Measurements from ENCODE around the gene MSANTD3.

DNA sequence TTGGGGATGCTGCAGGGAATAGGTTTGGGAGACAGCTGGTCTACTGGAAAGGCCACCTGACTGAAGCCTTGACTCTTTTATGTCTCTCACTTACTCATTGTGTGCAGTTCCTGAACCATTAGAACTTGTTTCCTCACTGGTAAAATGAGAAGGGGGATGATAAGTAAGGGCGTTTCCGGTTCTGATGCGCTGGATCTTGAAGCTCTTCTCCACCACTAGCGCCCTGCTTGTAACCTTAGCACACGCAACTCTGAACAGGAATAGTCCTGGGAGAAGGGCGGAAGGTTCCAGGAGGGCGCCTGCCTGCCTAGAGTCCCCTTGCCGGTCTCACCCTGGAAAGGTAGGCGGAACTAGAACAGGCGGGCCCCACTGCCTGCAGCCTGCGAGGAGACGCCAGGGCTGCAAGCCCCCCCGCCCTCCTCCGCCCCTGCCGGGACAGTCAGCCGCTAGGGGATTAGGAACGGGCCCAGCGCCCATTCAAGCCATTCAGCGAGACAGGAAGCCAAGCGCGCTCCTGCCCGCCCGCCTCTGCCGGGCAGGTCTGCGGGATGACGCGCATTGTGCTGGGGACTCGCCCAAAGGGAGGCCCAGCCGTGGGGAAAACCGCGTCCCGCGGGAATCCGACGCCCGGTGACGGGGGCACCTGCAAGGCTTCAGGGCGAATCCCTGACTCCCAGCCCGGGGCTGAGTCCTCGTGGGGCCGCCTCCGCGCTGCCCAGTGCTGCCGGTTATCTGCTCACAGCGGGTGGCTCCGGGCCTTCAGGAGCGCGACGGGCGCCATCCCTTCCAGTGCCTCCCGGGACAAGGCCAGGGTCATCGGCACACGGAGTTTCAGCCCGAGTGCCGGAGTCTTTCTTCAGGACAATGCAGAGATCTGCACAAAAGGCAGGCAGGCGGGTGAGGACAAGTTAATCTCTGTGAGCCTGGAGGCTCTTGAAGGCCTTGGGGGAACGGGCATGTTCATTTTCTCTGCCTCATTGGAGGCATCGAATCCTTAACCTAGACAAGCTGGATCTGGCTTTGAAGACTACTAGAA is 44.1 kb upstream of the XPA start:
- RRBS, result 67% methylated on average over 40 of the region's 58 CpGs

- RRBS, result no CpG with 5 or more reads among the region's 11 CpGs
These were observed 63.9 kb upstream of the XPA start for GRCh38 chr9:97760824-97761700.

- RRBS, result 87% methylated on average over 24 of the region's 62 CpGs
These were observed 937 bp upstream of the FOXE1 start for GRCh38 chr9:97851732-97852846.

GRCh38 chr9:97981907-97982163 is 1.3 kb upstream of the ANP32B start:
- RRBS, result no CpG with 5 or more reads among the region's 2 CpGs

DNA sequence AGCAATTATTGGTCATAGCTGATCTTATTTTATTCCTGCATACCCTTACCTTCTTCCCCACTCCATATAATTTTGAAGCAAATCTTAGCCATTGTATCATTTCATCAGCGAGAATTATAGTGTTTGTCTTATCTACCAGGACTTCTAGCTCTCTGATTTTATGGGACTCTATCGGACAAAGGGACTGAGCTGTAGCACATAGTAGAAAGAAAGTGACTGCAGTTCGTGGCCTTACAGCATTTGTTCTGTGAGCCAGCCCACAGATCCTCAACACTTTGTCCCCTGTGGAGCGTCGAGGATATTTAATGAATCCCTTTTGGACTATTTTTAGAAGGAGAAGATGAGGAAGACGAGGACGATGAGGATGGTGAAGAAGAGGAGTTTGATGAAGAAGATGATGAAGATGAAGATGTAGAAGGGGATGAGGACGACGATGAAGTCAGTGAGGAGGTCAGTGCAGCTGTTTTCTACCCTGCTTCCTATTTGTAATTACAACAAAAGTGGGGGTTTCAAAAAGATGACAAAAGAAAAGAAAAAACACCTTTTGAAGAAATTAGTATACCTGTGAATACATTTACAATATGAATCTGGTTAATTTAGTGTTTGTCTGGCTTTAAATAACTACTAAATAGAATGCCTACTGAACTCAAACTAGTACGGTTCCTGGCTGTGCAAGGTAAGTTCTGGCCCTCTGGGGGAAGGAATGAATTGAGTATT is 28.0 kb downstream of the ANP32B start:
- RRBS, result no CpG with 5 or more reads among the region's 10 CpGs

- RRBS, result no CpG with 5 or more reads among the region's 2 CpGs
These were observed 29.2 kb downstream of the ANP32B start for GRCh38 chr9:98012371-98012717.

DNA sequence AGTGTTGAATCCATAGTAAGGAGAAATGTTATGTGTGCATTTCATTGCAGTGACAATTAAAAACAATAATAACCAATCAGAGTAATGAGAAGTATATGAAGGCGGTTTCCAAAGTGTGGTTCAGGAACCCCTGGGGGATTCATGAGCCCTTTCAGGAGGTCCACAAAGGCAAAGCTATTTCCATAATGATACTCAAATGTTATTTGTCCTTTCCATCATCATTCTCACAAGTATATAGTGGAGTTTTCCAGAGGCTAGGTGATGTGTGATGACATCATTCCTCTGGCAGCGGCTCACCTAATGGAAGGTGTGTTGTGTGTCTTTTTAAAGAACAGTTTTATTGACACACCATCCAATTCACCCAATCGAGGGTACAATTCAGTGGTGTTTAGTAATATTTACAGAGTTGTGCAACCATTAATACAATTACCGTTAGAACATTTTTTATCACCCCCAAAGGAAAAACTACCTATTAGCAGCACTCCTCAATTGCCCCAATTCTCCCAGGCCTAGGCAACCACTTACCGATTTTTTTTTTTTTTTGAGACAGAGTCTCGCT is 9.7 kb downstream of the NANS start:
- RRBS, result no CpG with 5 or more reads among the region's 6 CpGs

DNA sequence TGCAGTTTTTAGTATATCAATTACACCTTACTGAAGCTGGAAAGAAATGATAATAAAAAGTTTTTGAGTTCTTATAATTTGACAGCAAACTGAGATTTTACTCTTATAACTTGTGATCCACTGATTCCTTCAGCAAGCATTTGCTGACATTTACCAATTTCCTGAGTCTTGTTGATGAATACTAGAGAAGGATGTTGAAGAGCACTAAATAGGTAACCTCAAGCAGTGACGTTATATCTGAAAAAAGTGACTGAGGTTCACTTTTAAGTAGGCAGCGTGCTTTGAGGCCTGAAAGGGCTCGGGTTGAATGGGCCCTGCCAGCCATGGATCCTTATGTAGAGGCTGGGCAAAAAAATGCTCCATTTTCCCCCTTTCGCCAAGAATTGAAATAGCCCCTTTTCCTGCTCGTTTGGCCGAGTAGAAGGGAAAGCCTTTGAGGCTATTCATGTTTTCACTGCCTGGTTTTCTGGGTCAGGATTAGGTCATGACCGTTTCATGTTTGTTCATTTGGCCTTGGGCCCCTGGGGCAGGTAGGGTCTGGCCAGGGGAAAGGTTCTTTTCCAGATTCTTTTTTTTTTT is 19.4 kb downstream of the NANS start:
- RRBS, result no CpG with 5 or more reads among the region's 7 CpGs

DNA sequence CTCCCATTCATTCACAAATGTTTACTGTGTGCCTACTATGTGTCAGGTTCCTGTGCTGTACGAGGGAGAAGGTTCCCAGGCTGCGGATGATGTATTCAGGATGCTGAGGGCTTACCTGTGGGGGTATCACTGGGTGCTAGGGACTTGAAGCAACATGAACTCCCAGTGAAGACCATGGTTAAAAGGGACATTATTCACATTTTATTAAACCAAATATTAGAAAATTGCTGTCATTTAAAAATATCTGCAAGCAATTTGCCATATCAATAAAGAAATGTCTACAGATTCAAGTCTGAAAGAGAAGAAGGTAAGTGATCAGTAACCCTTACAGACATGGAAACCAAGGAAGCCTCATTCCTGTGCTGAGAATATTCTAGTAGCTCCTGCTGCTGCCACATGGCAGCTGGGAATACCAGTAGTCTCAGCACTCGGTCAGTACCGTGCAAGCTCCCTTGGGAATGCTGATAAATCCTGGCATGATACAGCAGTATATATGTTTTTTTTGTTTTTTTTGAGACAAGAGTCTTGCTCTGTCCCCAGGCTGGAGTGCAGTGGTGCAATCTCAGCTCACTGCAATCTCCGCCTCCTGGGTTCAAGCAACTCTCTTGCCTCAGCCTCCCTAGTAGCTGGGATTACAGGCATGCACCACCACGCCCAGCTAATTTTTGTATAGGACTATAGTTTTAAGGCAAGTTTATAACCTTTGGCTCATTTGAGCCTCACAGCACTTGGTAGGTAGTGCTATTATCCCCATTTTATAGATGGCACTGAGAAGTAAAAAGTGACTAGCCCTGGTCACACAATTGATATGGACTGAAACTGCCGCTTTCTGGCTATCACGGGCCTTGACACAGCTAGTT is 27.9 kb downstream of the NANS start:
- RRBS, result no CpG with 5 or more reads among the region's 8 CpGs

DNA sequence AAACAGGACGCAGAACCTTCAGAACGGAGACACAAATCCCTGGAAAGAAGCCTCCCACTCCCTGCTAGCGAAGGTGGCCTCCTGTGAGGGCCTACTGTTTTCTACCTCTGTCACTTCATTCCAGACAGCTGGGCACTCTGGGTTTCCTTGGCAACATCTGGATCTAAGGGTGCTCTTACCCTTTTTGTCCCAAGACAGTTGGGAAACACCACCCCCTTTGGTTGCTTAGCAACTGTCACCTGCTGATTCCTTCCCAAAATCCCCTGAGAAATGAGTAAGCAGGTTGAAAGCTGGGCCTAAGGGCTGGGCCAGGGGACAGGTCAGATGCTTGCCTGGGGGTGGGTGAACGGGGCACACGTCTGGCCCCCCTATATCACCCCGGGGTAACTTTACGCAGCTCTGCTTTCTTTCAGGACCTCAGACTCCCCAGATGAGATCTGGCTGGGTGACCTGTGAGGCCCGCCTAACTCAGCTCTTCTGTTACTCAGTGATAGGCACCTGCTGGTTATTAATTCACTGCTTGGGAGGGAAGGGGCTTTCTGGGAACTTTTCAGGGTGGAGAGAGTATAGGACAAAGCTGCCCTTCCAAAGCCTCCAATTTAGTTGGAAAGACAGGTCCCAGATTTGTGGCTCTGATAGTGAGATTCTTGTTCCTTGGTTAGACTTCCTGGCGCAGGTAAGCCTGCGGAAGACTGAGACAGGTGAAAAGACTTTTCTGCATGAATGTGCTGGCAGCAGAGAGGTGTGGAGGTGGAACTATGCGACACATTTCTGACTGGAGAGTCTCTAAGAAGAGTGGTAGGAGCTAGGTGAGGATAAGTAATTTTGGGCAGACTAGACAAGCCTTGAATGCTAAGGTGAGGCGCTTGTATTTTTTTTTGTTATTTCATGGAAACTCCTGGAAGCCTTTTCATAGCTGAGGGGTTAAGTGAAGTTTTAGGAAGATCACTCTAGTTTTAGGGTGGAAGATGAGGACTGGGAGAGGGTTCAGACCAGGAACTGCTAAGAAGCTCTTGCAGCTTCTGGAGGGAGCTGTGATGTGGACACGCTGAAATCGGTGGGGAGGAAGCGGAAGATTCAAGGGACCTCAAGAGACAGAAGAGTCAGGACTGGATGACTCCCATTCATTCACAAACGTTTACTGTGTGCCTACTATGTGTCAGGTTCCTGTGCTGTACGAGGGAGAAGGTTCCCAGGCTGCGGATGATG is 29.8 kb downstream of the NANS start:
- RRBS, result no CpG with 5 or more reads among the region's 18 CpGs

DNA sequence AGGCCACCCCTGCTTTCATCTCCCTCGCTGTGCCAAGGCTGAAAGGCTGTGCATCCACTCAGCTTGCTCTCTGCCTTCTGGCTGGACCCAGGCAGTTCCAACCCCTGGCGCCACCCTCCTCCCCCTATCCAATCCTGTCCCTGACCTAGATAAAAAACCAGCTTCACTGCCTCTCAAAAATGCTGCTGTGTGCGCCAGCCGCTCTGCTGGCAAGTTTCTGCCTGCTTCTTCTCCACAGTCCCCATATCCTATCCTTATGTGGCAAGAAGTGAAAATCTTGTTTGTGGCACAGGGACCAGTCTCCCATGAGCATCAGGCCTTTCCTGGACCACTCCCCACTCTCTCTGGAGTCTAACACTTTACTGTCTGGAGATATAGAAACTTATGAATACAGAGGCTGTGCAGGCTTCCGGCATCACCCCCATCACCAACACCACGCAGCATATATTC is 22.5 kb upstream of the CORO2A start:
- RRBS, result no CpG with 5 or more reads among the region's 6 CpGs

DNA sequence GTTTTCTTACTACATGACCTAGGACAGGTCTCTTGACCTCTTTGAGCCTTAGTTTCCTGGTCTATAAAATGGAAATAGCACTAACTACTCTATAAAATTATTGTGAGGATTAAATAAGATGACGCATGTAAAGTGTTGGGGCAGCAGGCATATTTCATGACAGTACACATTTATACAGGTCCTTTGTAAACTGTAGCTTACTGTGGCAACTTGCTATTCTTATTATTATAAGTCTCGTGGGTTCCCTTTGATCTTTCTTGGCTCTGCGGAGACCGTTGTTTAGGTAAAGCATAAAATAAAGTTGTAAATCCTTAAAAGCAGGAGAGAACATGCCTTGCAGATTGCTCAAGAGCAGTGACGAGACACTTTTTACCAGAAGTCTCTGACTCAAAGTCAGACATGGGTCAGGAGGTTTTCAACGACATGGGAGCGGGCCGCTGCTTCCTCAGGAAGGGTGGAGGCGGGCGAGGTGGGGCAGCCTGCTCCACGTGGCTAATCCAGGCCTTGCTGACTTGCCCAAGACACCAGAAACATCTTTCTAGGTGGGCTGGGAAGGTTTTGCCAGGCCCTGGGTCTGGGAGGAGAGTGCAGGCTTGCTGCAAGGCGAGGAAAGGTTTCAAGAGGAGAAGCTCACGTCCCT is 6.7 kb downstream of the TBC1D2 start:
- RRBS, result no CpG with 5 or more reads among the region's 13 CpGs

DNA sequence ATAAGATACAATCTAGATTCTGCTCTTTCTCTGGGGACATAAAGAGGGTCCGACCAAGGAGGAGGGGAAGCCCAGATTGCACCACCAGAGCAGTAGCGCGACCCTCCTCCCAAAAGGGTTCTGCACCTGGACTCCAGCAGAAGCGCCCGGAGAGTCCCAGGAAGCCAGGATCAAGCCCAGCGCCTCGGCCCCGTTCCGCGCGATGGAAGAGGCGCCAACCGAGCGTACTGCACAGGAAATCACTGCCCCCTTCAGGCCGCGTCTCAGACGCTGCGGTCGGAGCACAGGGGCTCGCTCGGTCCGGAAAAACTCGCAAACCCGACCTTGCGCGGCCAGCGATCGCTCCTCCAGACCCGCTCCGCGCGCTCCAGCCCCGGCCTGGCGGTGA is 1.6 kb downstream of the GABBR2 start:
- RRBS, result 5% methylated on average over 12 of the region's 34 CpGs

- RRBS, result no CpG with 5 or more reads among the region's 4 CpGs
These were observed 42.6 kb downstream of the ANKS6 start for GRCh38 chr9:98753808-98754186.

DNA sequence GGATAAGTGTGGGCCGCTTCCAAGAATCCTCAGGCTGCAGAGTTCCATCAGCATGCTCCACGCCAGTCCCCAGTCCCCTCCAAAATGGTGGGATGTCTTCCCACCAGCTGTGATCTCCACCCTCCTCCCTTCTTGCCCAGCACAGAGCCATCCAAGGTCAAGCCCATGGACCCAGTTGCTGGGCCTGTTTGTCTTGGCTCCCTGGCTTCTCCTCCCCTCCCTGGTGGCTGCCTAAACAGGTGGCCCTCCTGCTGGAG is 33.4 kb downstream of the COL15A1 start:
- RRBS, result no CpG with 5 or more reads among the region's 2 CpGs

DNA sequence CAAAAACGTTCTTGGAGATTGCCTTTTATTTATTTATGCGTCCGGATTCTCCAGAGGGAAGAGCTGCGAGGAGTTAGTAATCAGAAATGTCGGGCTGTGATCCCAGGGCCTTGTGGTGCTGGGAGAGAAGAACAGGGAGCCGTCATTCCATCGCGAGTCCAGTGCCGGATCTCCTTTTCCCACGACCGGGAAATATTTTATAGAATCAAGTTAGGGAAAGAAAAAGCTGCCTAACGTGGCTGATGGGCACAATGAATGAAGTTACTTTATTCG is 1.6 kb downstream of the NR4A3 start:
- RRBS, result 1% methylated on average over 6 of the region's 13 CpGs

GRCh38 chr9:100072716-100072993 is 26.1 kb downstream of the ERP44 start:
- RRBS, result no CpG with 5 or more reads among the region's 2 CpGs

- RRBS, result no CpG with 5 or more reads among the region's 4 CpGs
These were observed 45.2 kb downstream of the INVS start for GRCh38 chr9:100144319-100144576.

GRCh38 chr9:100426792-100427699 is at the start of gene MSANTD3:
Gene MSANTD3, plus strand, starts transcription at chr9:100427143.
- RRBS, result 1% methylated on average over 74 of the region's 117 CpGs

DNA sequence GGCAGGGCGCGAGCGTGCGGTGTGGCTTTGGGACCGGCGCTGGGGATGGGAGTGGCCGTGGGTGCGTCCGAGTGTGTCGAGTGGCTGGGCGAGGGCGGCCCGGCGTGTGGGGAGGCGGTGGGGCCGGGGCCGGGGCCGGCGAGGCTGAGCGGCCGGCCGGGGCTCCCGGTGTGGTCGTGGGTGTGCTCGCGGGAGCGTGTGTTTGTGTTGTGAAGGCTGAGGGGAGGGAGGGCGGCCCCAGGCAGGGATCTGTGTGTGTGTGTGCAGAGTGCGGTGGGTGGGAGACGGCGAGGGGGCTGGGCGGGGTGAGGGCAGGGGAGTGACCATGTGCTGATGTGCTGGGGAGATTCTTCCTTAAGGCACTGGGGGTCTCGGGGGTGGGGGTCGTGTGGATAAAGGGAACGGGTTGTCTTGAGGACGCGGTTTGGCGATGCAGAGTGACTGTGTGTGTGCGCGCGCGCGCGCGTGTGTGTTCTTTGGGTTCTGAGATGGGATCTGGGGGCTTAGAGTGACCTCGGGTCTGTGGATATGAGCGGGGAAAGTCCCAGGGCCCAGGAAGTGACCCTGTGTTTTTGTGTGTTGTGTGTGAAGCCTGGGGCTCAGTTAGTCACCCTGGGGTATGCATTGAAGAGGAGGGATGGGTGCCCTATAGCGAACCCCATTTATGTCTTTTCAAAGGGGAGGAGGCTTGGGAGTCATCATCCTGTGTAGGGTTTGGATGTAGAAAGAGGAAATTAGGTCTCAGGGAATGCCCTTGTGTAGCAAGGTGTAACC is 1.1 kb downstream of the TMEFF1 start:
- RRBS, result 1% methylated on average over 13 of the region's 48 CpGs